ENCODE measurements around a stretch of chr17.

DNA sequence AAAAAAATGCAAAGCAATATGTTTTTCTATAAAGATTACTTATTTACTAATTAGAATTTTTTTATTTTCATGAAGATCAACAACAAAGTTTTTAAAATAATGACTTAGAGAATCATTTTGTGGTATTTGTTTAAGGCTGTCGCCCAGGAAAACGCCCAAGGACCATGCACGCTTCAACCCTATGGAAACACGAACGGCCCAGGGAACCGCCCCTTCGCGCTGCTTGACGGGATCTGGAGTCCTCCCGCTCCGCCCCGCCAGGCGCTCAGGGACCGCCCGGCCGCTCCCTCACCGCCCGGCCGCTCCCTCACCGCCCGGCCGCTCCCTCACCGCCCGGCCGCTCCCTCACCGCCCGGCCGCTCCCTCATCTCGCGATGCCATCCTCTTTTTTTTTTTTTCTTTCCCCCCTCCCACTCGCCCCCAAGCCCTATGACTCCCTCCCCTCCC, 332 bp upstream of the KPNA2 start:
- PRO-cap, result bidirectional peak, plus-strand start outside the sequence, minus-strand start at position 191 of the sequence

GRCh38 chr17:68044520-68044884, 9.0 kb downstream of the KPNA2 start:
- PRO-cap, result no peak

DNA sequence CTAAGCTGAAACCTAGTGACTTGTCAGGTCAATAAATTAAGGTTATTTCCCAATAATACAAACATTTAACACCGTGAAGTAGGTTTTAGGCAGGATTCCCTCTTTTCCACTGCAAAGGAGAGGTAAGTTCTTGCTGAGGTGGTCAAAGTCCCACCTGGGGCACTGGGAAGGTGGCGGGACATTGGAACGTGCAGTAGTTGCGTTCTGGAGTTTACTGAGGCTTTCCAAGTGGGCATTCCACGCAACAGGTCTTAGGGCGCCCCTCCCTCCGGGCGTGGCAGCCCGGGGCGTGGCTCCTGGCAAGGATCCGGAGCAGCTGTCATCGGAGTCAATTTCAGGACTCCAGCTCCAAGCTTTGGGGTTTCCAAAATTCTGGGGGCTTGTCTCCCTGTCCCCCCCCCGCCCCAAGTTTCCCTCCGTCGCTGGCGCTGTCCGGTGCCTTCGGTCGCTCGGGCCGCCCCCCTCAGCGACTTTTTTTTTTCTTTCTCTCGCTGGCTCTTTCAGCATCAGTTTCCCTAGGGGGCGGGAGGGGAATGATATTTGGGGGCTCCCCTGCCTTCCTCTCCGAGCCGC, 43.1 kb upstream of the AMZ2 start:
- PRO-cap, result no peak

GRCh38 chr17:68248187-68248652, 377 bp downstream of the AMZ2 start:
- PRO-cap, result no peak

DNA sequence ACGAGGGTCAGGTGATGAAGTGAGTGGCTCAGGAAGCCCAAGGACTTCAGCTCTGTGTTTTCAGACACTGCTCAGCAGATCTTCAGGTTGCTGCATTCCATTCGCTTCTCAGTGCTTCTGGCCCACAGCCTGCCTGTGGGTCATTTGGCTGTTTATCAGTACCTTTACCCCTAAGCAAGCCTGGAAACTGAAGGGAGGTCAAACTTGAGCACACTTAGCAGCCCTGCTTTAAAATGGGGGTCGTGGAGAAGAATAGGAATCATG, 11.1 kb downstream of the ARSG start:
- PRO-cap, result no peak

DNA sequence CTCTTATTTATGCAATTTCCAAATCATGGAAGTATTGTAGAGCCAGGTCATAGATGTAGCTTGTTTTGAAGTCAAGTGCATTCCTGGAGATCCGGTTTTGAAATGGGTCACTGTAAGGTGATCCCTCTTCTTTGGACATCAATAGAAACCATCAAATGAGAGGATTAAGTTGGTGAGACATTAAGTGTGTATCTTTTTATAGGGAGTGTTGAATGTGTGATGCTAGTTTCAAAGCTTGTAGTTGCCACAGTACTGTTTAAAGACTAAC, 4.5 kb downstream of the PRKAR1A start:
- PRO-cap, result no peak

GRCh38 chr17:68601590-68602492, 674 bp upstream of the FAM20A start:
- PRO-cap, result no peak

DNA sequence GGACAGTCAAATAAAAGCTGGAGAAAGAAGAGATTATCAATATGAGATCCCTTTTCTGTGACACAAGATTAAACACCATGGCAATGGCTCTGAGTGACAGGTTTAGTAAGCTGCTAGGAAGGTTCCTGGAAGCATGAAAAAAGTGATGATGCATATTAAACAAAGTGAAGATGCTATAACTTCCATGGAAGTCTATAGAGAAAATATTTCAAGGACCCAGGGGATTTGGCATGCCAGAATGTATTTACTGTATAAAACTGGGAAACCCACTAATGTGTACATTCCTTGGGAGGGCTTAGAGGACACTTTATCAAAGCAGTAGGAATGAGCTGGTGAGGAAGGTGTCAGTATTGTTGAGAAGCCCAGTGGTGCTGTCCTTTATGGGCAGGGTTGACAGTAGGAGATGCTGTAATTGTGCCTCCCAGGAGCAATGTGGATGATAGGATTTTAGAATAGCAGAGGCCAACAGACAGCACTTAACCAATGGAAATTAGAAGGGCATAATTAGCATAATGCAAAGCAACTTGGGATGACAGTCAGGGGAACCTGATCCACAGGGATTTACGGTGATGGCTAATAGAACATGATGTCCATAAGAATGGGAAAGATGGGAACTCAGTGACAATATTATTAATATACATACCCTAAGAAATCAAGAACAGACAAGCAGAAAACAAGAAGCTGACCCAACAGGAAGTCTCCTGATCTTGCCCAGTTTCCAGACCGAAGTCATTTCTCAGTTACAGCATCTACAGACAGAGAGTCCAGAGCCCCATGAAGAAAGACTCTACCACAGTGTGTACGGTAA, 132.9 kb downstream of the ABCA8 start:
- PRO-cap, result no peak

GRCh38 chr17:68877369-68878006, 77.7 kb downstream of the ABCA8 start:
- PRO-cap, result no peak

- PRO-cap, result no peak
These were observed 36.6 kb upstream of the ABCA8 start for GRCh38 chr17:68991511-68992482.

GRCh38 chr17:69027298-69027781, 33.4 kb downstream of the ABCA9 start:
- PRO-cap, result no peak

GRCh38 chr17:70054801-70055761, 19.9 kb upstream of the KCNJ16 start:
- PRO-cap, result no peak

- PRO-cap, result no peak
These were observed 40.6 kb upstream of the KCNJ2 start for GRCh38 chr17:70128520-70129326.

DNA sequence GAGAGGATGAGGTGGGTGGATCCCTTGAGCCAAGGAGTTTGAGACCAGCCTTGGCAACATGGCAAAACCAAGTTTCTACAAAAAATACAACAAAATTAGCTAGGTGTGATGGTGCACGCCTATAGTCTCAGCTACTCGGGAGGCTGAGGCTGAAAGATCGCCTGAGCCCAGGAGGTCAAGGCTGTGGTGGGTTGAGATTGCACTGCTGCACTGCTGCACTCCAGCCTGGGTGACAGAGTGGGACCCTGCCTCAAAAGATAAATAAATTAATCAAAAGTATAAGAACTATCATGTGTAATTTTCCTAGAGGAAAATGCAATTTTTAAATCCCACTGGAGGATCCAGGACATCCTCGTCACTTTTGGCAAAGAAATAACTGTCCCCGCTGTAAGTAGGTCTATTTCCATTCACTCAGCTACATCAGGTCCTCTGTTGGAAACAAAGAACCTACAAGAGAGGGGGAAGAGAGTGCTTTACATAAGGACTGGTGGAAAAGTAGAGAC, 575.9 kb upstream of the SOX9 start:
- PRO-cap, result no peak

DNA sequence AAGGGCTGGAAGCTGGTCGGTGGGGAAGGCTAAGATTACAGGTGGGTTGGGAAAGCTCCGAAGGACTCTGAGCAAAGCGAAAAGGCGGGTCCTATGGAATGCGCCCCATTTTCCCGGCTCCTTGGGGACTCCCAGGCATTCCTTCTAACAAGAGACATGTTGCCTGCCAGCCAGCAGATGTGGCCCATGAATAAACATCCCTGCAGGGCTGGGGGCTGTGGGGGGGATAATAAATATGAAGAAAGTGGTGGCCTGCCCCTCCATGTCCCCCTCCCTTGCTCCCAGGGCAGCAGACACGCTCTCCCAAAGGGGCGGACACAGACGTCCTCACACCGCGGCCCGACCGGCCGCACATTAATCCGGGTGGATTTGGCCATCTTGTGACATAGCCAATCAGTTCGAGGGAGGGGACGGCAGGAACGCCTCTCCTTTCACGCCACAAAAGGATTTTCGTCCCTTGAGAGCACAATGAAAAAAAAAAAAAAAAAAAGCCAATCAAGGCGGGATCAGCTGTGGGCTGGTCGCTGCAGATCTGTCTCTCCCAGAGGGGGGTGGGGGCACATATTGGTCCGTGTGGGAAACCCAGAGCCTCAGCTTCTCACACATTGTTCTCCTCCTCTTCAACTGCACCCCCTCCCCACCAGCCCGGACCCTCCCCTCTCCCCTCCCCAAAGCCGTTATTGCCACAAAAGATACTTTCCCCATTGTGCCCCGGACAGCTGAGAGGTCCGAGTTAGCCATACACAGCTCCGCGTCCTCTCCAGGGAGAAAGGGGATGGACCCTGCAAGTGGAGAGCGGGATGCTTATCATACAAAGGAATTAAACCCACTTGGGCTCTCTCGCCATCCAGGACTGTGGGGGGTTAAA, 98.7 kb downstream of the SOX9 start:
- PRO-cap, result no peak

GRCh38 chr17:72337195-72337593, 216.4 kb downstream of the SOX9 start:
- PRO-cap, result no peak

- PRO-cap, result no peak
These were observed 262.0 kb downstream of the SOX9 start for GRCh38 chr17:72382781-72383355.

GRCh38 chr17:72420990-72421693, 300.3 kb downstream of the SOX9 start:
- PRO-cap, result no peak

GRCh38 chr17:72453030-72453386, 332.2 kb downstream of the SOX9 start:
- PRO-cap, result no peak

DNA sequence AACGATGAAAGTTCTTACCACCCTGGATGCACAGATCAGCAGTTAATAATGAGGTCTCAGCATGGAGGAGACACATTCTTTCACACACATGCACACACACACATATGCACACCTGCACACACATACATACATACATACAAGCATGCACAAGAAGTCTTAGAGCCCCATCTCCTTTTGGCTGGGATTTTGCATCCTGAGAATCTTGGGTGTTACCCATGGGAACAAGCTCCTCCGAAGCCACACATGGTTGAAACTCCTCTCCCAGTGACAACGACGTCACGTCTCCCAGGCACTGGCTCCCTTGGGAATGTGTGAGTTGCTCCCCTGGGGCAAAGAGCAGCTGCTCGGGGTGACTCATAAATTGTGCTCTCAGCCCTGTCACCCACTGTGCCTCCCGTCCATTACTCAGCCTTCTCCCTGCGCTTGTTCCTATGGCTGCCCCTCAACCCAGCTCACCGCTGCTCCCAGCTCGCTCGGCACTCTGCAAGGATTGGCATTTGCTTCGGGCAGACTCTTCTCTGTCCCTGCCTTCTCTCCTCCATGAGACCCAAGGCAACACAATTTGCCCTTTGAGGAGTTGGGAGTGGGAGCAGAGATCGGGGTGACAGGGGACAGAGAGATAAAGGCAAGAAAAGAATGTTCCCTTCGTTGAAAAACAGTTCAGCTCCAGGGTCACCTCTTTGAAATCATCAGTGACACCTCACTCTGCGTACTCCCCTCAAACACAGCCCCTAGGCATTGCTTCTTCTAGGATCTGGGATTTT, 344.7 kb downstream of the SOX9 start:
- PRO-cap, result no peak